Cardiac ventricle fibroblast (primary cell): ENCODE results near the genes PRKRIP1, RASA4B, SPDYE2, POLR2J3, POLR2J2 and PMPCB.

- RAMPAGE, long total RNA: no peak
Measured at GRCh38 chr7:102299637-102299905, 12.9 kb downstream of the SH2B2 start.

DNA sequence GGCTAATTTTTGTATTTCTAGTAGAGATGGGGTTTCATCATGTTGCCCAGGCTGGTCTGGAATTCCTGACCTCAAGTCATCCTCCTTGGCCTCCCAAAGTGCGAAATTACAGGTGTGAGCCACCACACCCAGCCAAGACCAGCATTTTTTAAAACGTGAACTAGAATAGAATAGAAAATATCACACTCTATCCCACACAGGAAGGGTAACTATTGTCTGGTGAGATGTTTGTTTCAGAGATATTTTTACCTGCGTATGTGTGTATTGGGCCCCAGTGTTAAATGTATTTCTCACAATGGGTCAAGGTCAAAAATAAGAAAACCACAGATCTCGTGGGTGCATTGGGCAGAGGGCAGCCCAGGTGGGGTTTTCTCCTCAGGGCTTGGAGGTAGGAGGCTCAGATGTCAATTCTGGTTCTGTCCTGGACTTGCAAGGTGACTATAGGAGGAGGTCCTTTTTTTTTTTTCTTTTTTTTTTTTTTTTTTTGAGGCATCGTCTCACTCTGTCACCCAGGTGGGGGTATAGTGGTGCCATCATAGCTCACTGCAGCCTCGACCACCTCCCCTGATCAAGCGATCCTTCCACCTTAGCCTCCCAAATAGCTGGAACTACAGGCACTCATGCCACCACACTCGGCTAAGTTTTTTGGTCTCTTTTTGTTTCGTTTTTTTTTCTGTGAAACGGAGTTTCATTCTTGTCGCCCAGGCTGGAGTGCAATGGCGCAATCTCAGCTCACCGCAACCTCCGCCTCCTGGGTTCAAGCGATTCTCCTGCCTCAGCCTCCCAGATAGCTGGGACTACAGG is 19.0 kb downstream of the SH2B2 start:
- RAMPAGE, long total RNA: no peak

- RAMPAGE, long total RNA: no peak
Measured at GRCh38 chr7:102321863-102322327, 34.3 kb downstream of the SPDYE6 start.

GRCh38 chr7:102395544-102396504 is at the start of gene PRKRIP1:
Gene PRKRIP1, plus strand, starts transcription at chr7:102396363.
- RAMPAGE, long total RNA: no peak

- RAMPAGE, long total RNA: no peak
Measured at GRCh38 chr7:102399185-102399945, 3.2 kb downstream of the PRKRIP1 start.

DNA sequence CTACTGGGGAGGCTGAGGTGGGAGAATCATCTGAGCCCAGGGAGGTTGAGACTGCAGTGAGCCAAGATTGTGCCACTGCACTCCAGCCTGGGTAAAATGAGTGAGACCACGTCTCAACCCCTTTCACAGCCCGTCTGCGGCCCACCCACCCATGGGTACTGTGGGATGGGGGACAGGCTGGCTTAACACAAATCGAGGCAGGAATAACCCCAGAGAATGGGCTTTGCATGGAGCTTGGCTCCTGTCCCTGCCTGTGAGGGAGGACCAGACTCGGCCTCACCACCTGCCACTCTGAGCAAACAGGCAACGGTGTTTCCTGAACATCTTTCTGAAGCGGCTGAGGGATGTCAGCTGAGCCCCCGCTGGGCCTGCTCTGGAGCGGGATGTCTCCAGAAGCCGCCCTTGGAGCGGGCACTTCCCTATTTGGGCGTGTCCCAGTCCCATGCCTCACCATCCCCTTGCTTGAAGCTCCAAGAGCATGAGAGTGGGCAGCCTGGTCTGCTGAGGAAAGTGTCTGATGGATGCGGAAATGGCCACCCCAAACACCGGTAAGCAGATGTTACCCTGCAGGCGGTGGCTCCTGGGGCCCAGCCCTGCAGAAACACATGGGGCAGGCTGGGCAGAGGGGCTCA is 10.3 kb downstream of the ALKBH4 start:
- RAMPAGE, long total RNA: no peak

DNA sequence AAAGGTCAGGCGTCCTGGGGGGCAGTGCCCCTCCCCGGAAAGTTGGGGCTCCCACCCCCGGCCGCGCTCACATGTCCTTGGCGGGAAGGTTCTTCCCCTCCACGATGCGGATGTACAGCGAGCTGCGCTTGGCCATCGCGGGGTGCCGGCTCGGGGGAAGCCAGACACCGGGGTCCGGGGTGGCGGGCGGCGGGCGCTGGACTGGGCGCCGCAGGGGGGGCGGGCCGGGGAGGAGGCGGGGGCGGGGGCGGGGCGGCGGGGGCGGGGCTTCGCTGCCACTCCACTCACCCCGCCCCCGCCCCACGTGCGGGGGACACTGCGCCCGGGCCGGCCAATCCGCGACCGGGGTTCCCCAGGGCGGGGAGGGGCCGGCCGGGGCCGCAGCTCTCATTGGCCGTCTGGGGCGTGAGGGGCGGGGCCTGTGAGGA is at the start of gene RASA4B:
TSS of gene RASA4B (minus strand) at position 203 of the 428 bp plus-strand sequence.
- RAMPAGE, long total RNA: no peak

DNA sequence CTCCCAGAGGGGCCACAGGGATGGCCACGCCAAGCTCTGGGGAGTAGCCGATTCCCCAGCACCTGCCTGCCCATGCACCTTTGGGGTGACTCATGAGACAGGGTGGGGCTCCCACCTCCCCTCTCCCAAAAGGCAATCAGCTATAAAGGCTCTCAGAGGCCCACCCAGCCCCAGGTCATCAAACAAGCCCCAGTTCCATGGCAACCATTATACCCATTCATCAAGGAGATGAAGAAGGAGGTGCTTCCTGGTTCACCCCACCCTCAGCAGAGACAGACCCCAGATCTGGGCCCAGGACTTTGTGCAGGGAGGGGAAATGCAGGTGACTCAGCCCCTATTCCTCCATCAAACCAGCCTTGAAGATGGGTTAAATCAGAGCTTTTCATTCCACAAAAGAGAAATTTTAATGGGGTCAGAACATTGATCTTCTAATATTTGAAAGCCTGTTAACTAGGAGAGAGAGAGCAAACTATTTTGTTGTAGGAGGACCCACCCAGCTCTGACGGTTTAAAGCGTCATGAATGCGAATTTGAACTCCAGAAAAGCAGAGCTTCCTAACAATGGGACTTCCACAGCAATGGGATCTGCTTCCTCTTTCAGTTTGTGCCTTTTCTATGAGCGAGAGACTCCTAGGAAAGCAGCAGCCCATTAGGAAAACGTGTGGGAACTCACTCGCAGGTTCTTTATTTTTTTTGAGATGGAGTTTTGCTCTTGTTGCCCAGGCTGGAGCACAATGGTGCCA is at the start of gene SPDYE2:
TSS of gene SPDYE2 (plus strand) at position 260 of the 742 bp plus-strand sequence.
- RAMPAGE, long total RNA: no peak

DNA sequence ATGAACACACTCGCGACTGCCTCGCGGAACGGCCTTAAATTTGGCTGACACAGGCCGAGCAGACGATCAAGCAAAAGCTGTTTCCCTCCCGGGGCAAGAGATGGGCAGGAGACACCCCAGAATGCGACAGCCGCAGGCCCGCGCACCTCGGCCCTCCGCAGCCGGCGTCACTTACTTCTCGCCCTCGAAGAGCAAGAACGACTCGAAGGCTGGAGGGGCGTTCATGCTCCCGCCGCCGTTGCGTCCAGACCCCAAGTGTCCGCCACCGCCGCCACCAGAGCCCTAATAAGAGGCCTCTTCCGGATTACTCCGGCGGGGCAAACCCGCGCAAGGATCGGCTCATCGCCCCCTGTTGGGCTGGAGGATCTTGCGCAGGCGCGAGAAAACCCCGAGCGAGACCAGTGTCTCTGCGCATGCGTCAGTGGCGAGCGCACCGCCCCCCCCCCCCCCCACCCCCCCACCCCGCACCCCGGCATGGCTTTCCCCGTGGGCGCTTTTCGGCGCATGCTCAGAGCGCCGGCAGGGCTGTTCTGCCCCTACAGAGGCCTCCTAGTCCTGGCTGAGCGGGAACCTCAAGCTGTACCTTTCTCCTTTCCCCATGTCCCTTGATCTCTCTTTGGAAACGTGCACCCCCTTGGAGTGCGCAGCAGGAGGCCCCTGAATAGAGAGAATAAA is at the start of gene POLR2J3:
TSS of gene POLR2J3 (minus strand) at position 287 of the 675 bp plus-strand sequence.
- RAMPAGE, long total RNA: no peak

DNA sequence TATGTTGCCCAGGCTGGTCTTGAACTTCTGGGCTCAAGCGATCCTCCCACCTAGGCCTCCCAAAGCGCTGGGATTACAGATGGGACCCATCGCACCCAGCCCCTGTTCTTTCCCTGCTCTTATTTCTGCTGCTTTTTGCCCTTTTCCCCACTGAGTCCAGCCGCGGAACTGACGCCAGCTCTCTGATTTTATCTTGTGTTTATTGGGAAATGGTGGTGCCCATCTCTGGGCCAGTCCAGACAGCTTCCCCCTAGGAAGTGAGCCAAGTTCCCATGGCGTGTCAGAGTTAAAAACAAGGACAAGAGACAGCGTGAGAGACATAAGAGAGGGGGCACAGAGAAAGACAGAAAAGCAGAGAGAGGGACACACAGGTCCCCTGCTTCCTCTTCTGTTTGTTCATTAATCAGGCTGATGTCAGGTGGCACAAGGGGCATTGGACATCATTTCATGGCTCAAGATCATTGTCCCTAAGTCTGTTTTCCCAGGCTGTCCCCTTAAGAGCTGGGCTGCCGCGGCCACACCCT is 11.9 kb downstream of the UPK3BL1 start:
- RAMPAGE, long total RNA: no peak

GRCh38 chr7:102671502-102672102 is at the start of gene POLR2J2:
Gene POLR2J2, minus strand, starts transcription at chr7:102671663.
- RAMPAGE, long total RNA: no peak

GRCh38 chr7:102988704-102989833 is 76.3 kb downstream of the LRRC17 start:
- RAMPAGE, long total RNA: no peak

GRCh38 chr7:103101064-103101918 is 26.4 kb downstream of the ARMC10 start:
- RAMPAGE, long total RNA: no peak

DNA sequence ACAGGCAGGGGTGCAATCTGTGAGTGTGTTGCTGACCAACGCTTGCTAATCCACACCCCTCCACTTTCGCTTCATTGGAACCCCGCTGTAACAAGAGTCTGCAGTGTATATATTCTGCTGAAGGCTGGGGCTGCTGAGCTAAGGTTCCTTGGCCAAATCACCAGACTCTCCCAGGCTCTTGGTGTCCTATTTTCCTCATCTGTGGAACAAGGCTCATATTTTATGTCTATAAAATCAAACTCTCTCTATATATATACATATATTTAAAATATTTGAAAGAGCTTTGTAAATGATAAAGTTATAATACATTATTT is 2.3 kb downstream of the NAPEPLD start:
- RAMPAGE, long total RNA: no peak

DNA sequence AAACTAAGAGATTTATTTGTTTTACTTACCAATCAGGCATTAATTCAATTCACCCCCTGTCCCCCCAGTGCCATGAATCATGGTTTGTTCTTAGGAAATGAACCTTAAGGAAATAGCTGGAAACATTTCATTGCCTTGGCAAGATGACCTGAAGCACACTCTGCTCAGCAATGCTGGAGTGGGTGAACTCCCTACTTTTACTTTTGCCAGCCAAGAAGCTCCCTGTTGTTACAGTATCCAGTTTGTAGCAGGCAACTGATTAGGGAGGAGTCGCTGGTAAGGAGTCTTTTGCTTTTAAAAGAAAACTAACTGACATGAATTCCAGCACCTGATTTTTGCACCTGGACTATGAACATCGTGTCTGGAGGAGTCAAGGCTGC is 13.7 kb upstream of the NAPEPLD start:
- RAMPAGE, long total RNA: no peak

DNA sequence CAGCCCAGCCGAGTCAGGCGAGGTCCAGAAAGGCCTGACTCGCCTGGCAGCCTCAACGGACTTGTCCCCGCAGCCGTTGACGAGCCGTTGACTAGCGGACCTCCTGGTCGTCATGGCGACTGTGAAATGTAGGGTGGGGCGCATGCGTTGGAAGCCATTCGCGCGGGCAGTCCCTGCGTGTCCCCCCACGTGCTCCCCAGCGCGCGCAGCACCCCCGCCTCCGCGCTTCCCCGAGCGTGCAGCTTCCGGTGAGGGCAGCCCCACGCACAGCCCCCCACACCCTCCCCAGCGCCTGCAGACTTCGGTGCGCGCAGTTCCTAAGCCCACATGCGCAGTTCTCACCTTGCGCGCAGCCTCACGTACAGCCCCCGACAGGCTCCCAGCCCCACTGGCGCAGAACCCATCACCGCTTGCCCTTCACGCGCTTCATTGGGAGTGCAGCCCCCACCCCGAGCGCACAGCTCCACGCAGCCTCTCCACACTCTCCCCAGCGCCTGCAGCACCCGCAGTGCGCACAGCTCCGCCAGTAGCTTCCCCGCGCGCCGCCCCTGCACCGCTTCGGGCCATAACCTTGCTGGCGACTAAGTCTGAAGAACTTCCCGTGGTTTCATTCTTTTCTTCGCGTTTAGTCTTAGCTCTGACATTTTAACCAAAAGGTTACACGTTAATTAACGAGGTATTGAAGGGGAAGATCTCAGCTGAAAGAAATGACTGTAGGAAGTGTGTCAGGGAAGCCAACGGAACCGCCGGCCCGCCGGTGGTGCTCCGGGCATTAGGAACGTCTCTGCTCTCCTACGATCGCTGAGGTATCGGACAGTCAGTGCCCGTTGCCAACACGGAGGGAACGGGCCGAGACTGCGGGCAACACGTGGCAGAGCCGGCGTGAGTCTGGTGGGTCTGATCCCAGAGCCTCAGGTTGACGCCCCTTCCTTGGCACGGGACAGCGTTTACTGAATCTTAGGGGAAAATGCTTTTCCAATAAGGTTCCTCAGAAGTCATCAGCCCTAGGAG is 16.7 kb upstream of the PMPCB start:
- RAMPAGE, long total RNA: no peak

DNA sequence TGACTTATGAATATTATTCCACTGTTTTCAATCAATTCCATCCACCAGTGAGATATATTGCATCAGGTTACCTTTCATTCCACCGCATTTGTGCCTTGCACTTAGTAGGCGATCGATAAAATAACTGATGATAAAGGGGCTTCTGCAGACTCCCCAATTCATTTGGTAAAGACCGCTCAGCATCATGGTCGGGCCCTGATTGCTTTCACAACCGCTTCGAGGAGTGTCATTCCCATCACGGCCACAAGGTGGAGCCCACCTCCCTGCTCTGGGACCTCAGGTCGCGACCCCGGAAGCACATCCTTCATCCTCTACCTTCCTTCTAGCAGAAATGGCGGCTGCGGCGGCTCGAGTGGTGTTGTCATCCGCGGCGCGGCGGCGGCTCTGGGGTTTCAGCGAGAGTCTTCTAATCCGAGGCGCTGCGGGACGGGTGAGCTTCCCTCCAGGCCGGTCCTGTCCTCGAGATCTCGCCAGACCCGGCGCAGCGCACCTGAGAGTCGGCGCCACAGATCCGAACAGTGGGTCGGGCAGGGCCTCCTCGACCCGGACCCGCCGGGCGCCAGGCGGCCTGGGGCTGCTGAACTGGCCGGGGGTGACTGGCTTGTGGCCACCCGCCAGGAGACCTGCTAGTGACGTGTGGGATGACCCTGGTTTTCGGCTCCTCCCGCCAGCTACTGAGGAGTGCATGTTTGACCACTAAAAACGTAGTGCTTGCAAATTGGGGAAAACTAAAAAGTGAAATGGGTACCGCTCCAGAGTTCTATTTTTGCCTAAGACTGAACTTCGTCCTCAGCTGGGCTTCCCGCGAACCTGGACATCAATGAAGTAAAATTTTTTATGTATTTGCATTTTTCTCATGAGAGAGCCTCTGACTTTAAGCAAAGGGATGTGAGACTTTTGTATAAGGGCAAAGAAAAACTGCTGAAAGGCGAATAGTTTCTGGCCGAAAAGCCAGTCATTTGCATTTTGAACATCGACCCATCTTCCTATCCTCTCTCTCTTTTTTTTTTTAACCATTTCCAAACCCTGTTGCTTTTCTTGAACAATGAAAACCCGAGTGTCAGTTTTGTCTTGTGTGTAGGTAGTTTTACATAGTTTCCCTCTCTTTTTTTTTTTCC is at the start of gene PMPCB:
TSS of gene PMPCB (plus strand) at position 307 of the 1,118 bp plus-strand sequence.
- RAMPAGE, long total RNA: start-site peak on the plus strand centred at position 309 of the sequence, 35 bp wide, 115 and 33 reads in 2 replicates

DNA sequence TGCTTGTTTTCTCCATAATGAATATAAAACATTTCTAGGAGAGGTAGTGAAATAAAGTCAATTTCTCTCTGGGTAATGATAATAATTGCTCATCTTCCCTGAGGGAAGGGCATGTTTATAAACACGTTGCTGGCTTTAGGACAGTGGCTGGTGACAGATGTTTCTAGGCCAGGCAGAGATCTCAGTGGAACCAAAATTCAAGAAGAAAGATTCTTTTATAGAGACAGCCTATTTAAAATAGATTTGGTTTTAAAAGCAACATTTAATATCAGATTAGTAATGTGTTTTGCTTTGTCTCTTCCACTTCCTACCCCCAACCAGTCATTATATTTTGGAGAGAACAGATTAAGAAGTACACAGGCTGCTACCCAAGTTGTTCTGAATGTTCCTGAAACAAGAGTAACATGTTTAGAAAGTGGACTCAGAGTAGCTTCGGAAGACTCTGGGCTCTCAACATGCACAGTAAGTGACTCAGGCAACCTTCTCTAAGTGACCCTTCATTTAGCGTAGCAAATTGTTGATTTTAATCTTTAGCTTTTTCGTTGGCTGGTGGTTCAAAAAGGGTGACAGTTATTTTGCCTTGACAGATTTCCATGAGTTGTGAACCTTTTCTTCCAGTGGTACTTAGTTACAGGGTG is 1.1 kb downstream of the PMPCB start:
- RAMPAGE, long total RNA: no peak

- RAMPAGE, long total RNA: no peak
Measured at GRCh38 chr7:103299088-103299629, 1.9 kb downstream of the PMPCB start.

GRCh38 chr7:103317897-103318433 is 20.7 kb downstream of the PMPCB start:
- RAMPAGE, long total RNA: no peak